Placental epithelial cell (primary cell): ENCODE measurements around a stretch of chr3.

- CAGE, long polyA plus RNA = no peak
Observed at GRCh38 chr3:171967245-171967878, 72.0 kb upstream of the FNDC3B start.

- CAGE, long polyA plus RNA = no peak
Observed at GRCh38 chr3:172041995-172043098, 3.0 kb downstream of the FNDC3B start.

GRCh38 chr3:172066318-172066993 is 27.1 kb downstream of the FNDC3B start:
- CAGE, long polyA plus RNA = no peak

GRCh38 chr3:172136879-172137492 is 97.6 kb downstream of the FNDC3B start:
- CAGE, long polyA plus RNA = no peak

GRCh38 chr3:172156067-172156978 is 116.9 kb downstream of the FNDC3B start:
- CAGE, long polyA plus RNA = no peak

DNA sequence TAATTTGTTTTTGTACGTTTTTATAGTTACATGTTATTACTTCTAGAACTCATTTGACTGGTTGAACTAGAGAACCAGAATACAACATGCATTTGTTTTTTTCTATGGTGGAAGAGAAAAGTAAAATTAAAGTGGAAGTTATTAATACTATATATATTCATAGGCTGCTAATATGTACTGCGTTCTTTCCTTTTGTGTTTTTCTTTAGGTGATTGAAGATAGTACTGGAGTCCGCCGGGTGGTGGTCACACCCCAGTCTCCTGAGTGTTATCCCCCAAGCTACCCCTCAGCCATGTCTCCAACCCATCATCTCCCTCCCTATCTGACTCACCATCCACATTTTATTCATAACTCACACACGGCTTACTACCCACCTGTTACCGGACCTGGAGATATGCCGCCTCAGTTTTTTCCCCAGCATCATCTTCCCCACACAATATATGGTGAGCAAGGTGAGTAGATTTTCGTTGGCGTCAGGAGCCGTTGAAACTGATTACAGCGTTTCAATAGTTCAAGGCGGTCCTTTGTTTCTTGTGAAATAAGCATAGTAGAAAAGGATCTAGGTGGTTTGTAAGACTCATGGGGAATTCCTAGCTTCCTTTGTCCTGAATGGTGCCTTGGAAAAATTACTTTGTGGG is 200.8 kb downstream of the GHSR start:
- CAGE, long polyA plus RNA = no peak

DNA sequence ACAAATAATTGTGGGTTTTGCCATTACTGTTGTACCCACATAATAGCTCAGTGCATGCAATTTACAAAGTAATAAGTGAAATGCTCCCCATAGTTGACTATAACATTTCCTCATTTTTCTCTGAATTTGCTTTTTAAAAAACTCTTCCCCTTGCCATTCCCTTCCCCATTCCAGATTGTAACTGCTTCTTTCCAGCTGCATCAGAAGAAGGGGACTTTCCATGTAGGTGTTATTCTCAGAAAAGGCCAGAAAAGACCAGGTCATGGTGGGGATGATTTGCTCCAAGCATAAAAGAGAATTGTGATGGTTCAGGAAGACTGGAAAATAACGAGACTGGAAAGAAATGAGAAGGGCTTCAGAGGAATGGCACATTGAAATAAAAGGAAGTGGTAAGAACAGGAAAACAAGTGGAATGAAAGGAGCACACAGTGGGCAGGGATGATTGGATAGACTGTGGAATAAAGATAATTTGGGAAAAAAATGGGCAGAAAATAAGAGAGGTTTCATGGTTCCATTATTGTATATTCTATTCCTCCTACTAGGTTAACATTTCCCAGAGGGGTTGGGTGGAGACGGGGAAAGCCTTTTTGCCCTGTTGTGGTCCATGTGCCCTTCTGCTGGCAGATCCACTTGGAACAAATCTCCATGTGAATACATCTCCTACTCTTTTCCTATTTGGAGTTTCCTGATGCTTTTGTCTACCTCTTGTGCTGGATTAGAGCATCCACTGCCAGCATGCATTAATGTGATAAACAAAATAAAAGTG is 186.4 kb downstream of the GHSR start:
- CAGE, long polyA plus RNA = no peak

DNA sequence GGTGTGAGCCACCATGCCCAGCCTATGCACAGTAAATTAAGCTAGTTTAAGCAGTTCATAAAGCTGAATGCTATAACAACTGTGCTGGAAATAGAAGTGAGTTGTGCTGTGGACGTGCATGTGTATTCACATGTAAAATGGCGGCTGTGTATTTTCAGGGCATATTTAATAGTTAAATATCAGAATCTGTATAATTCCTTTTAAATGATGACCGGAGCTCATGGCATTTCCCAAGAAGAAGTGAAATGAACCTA is 180.9 kb downstream of the GHSR start:
- CAGE, long polyA plus RNA = no peak

DNA sequence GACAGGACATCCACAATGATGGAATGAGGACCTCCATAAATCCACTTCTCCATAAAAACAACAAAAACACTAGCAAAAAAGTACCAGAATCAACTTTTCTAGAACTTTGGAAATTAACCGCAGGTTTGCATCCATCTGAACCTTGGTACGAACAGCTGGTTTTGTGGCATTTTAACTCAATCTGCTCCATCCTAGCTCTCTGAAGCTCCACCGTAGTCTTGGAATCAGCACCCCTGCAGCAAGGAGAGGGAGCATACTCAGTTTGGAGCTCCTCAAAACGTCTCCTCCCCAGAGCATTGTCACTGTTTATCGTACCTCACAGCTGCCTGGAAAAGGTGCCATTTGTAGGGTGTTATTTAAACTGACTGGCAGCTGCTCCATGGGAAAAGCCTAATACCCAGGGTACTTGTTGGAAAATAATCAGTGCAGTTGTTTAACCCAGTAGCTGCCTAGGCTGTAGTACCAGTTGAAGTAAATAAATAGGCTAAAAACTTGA is 44.1 kb downstream of the GHSR start:
- CAGE, long polyA plus RNA = no peak

DNA sequence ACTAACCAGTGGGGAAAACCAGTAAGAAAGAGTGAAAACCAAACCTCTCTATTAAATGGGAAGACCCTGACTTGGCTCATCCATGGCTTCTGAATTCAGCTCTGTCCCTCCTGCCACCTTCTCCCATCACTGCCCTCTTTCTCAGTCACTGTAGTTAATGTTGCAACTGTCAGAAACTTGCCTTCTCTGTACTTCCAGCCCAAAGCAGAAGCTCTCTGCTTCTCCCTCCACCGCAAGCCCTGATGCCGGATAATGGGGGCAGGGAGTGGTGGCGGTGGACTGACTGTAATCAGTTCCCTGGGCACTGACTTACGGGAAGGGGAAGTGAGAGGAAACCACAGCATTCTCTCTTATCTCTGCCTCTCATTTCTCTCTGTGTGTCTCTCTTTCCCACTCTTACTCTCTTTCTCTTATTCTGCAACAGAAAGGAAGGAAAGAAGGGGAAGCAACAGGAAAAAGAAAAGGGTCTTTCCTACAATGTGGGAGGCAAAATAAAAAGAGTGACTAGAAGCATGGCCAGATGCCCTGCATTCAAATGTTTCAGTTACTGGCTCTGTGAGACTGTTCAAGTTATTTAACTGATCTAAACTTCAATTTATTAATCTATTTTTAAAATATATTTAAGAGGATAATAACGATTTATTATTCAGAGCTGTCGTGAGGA is 10.8 kb downstream of the TNFSF10 start:
- CAGE, long polyA plus RNA = no peak

DNA sequence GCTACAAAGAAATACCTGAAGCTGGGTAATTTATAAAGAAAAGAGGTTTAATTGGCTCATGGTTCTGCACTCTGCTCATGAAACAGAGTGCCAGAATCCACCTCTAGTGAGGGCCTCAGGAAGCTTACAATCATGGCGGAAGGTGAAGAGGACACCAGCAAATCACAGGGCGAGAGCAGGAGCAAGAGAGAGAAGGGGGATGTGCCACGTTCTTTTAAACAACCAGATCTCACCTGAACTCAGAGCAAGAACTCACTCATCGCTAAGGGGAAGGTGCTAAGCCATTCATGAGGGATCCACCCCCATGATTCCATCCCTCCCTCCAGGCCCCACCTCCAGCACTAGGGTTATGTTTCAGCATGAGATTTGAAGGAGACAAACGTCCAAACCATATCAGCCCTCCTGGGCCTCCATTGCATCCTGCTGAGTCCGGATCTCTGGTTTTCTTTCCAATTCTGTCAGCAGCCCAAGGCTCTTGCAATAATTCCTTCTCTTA is 29.8 kb upstream of the TNFSF10 start:
- CAGE, long polyA plus RNA = no peak

GRCh38 chr3:172561567-172562740 is 38.7 kb upstream of the TNFSF10 start:
- CAGE, long polyA plus RNA = no peak

GRCh38 chr3:172586034-172586284 is 62.7 kb upstream of the TNFSF10 start:
- CAGE, long polyA plus RNA = no peak

- CAGE, long polyA plus RNA = no peak
Observed at GRCh38 chr3:172586366-172586904, 63.2 kb upstream of the TNFSF10 start.

GRCh38 chr3:172600969-172601596 is 77.9 kb upstream of the TNFSF10 start:
- CAGE, long polyA plus RNA = no peak

GRCh38 chr3:172635606-172636236 is 75.1 kb downstream of the NCEH1 start:
- CAGE, long polyA plus RNA = no peak

- CAGE, long polyA plus RNA = no peak
Observed at GRCh38 chr3:172666312-172666632, 44.6 kb downstream of the NCEH1 start.

GRCh38 chr3:172694409-172695030 is 16.3 kb downstream of the NCEH1 start:
- CAGE, long polyA plus RNA = no peak

GRCh38 chr3:173006979-173007475 is 134.0 kb downstream of the SPATA16 start:
- CAGE, long polyA plus RNA = no peak

GRCh38 chr3:173394891-173395739 is 2.4 kb upstream of the NLGN1 start:
- CAGE, long polyA plus RNA = no peak